Fibroblast of villous mesenchyme (primary cell): ENCODE measurements around a stretch of chr1.

- CAGE, long polyA plus RNA: no peak
Observed at GRCh38 chr1:8126908-8127600, 100.9 kb upstream of the ERRFI1 start.

- CAGE, long polyA plus RNA: no peak
Observed at GRCh38 chr1:8169781-8170611, 143.9 kb upstream of the ERRFI1 start.

DNA sequence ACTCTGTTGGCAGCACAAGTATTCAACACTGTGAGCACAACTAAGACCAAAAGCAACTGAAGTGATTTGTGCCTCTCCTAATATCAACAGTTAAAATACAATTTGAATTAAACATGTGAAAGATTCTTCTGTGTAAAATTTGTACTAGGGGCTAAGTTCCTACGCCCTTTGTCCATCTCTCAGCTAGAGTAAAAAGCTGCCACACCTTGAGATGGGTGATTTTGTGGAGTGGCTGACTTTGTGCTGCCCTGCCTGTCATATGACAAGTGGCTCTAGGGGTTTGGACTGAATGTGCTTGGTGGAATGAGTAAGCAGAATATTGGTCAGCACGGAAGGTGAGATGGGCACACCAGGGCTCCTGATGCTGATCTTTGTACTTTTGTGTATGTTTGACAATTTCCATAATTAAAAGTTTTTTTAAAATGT is 133.7 kb upstream of the SLC45A1 start:
- CAGE, long polyA plus RNA: no peak

DNA sequence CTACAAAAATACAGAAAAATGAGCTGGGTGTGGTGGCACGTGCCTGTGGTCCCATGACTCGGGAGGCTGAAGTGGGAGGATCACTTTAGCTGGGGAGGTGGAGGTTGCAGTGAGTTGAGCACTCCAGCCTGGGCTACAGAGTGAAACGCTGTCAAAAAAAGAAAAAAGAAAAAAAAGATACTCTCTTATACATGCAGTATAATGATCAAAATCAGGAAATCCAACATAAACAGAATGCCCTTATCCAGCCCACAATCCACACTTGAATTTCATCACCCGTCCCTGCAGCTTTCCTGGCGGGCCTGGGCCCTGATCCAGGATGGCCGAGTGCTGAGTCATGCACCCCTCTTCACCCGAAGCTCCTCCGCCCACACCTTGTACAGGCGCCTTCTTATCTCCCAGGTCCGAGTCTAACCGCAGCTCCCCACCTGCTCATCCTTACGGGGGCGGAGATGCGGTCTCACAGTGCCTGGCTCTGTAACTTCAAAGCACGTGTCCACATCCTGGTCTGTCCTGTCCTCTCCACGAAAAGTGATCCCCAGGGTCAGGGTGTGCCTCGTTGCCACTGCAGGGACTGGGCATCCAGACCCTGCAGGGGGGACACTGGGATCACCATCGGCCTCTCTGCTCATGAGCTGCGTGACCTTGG is 120.2 kb upstream of the SLC45A1 start:
- CAGE, long polyA plus RNA: no peak

DNA sequence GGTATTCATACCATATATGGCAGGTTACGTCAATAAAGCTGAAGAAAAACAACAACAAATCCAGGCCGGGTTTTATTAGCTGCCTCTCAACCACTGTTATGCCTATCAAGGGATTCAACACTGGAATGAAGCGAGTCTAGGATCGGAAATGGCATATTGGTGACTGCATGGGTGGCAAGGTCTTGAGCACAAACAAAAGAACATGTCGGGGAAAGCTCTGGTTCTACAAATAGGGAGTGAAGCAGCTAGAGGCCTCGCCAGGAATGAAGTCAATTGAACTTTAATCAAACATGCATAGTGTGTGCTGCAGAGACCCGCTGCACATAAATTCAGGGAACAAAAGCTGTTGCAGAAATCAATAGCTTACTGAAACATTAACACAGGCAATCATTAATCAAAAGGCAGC is 52.6 kb downstream of the SLC45A1 start:
- CAGE, long polyA plus RNA: no peak

DNA sequence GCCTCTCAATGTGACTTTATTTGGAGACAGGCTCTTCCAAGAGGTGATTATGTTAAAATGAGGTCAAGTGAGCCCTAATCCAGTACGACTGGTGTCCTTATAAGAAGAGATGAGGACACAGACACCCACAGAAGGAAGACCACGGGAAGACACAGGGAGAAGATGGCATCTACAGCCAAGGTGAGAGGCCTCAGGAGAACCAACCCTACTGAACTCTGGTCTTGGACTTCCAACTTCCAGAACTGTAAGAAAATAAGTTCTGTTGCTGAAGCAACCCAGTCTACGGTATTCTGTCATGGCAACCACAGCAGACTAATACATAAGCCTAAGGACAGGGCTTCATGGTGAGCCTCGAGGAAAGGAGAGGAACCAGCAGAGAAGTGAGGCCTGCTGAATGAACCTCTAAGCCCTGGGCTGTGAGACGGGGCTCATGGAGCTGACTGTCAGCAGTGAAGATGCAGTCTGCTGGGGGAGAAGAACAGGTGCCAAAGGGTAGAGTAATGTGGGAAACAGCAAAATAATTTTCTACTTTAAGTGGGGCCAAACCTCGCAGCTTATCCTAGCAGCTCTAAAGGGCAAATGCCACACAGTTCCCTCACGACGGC is 60.6 kb downstream of the SLC45A1 start:
- CAGE, long polyA plus RNA: no peak

DNA sequence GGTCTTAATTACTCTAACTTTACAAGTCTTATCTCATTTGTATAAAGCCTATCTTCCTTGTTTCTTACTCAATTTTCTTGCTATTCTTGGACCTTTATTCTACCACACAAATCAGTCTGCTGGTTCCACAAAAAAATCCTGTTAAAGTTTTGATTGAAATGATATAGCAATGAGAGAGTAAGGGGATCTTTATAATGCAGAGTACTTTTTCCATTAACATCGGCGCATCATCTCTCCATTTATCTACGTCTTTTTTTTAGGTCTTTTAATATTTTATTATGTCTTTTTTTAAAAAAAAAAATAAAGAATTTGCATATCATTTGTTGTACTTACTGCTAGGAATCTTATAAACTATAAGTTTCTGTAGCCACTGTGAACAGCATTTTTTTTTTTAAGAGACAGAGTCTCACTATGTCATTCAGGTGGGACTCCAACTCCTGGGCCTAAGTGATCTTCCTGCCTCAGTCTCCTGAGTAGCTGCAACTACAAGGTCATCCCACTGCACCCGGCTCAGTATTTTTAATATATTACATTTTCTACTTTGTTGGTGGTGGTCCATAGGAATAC is 81.7 kb downstream of the SLC45A1 start:
- CAGE, long polyA plus RNA: no peak

- CAGE, long polyA plus RNA: no peak
Observed at GRCh38 chr1:8817825-8818378, 462 bp upstream of the RERE start.

- CAGE, long polyA plus RNA: no peak
Observed at GRCh38 chr1:8874794-8876011, 3.3 kb downstream of the ENO1 start.

- CAGE, long polyA plus RNA: no peak
Observed at GRCh38 chr1:8977210-8977418, 31.4 kb downstream of the CA6 start.

DNA sequence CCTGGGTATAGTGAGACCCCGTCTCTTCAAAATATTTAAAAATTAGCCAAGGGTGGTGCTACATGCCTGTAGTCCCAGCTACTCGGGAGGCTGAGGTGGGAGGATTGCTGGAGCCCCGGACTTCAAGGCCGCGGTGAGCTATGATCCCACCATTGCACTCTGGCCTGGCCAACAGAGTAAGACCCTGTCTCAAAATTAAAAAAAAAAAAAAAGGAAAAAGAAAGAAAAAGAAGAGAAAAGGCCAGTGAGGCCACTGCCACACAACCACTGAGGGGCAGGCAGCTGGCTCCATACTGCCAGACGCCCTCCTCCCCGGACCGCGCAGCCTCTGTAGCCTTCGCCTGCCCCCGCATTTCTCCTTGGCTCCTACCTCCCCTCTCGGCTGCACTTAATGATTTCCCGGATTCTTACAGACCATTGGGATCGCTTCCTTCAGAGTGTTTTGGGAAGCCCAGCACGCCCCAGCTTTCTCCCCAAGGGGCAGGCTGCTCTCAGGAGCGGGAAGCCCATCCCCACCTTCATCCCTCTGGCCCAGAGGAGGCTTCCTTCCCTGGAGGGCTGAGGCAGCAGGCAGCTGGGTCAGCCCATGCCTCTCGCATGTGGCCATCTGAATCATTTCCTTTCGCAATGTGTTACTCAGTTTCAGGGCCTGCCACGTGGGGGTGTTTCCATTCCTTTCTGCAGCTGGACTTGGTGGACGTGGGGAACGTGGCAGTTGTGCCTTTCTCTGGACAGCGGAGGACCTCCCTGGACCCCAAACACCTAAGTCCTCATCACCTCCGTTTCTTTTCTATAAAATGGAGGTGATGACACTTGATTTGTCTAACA is 2.4 kb downstream of the SLC2A5 start:
- CAGE, long polyA plus RNA: no peak

DNA sequence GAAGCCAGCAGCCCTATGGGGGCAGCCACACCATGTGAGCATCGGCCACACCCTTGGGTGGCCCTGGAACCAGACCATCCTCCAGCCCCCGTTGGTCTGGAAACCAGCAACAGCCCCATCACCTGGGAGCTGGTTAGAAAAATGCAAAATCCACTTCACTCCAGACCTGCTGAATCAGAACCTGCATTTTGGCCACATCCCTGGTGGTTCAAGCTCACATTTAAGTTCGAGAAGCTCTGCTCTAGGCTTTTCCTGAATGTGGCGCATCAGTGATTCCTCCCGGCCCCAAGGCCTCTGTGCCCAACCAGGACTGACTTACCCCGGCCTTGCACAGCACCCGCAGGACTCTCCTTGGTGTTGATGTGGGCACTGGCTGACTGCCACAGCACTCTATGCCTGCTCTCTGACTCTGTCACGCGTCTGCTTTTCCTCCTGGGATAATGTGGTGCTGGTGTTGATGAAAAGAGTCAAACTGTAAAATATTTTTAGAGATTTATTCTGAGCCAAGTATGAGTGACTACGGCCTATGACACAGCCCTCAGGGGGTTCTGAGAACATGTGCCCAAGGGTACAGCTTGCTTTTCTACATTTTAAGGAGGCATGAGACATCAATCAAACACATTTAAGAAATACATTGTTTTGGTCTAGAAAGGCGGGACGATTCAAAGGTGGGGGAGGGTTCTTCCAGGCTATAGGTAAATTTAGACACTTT is 15.4 kb upstream of the SLC2A5 start:
- CAGE, long polyA plus RNA: no peak

GRCh38 chr1:9129362-9129750 is 454 bp upstream of the GPR157 start:
- CAGE, long polyA plus RNA: no peak

- CAGE, long polyA plus RNA: no peak
Observed at GRCh38 chr1:9159054-9159436, 30.1 kb upstream of the GPR157 start.

GRCh38 chr1:9233861-9234149 is 769 bp upstream of the H6PD start:
- CAGE, long polyA plus RNA: no peak

DNA sequence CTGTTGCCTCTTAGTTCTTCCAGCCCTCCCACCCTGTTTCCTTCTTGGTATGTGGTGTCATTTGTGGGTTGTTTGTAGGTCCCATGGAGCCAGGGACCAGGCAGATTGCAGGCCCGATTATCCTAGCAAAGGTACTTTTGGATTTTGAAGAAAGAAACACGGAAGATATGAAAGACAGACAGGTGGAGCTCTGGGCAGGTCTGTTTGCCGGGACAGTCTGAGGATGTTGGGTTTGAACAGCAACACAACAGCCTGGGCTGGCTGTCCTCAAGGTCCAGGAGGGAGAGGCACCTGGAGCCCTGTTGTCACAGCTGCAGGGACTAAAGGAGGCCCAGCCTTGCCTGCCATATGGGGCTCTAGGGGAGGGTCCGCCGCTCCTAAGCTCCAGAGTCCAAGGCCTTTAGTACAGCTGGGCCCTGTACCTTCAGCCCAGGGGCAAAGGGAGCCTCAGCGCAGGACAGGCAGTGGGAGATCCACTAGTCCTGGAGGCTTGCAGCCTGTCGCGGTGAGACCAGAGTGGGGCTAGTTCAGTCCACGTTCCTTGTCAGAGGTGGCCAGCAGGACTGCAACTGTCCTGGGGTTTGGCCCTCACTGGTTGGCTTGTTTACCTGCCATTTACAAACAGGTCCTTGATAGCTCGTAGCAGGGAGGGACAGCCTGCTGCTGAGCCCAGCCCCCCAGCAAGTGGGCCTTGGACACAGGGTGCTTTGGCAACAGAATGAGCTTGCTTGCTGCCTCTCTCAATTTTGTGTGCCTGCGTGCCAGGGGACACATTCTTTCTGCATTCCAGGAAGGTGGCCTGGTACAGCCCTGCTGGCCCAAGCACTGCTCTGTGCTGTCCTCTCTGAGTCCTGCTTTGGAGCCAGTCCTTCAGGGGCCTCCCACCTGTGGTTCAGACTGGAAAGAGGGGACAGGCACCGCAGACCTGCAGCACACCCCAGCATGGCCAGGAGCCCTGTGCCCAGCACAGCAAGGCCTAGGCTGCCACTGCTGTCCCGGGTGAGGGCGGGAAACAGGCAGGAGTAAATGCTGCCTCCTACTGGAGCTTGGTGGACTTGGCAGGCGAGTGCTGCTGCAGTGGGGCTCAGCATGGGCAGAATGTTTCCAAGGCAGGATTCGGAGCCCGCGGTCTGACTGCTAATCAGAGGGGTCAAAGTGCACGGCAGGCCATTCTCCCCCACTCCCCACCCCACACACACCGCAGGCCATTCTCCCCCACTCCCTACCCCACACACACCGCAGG is 15.0 kb downstream of the H6PD start:
- CAGE, long polyA plus RNA: no peak

DNA sequence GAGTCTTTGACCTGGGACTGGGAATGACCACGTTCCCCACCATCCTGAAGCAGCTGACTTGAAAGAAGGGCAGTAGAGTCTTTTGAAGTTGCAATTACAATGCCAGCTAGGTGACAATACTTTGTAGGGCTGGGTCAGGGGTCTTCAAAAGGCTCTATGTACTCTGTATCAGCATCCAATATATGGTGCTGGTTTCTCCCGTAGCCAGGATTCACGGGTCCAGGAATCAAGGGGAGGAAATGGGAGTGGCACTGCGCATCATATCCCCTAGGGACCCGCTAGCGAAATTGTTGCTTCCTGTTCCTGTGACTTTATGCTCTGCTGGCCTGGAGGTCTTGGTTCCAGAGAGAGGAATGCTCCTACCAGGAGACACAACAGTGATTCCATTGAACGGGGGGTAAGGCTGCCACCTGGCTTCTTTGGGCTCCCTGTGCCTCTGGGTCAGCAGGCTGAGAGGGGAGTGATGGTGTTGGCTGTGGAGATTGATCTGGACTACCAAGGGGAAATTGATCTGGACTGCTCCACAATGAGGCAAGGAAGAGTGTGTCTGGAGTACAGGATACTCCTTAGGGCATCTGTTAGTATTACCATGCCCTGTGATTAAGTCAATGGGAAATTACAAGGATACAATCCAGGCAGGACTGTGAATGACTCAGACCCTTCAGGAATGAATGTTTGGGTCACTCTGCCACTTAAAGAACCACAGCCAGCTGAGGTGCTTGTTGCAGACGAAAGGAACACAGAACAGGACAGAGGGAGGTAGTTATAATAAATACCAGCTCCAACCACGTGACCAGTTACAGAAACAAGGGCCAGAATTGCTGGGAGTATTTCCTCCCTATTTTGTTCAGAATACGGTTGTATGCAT is 10.2 kb downstream of the SPSB1 start:
- CAGE, long polyA plus RNA: no peak

- CAGE, long polyA plus RNA: no peak
Observed at GRCh38 chr1:9326568-9327142, 34.0 kb downstream of the SPSB1 start.

DNA sequence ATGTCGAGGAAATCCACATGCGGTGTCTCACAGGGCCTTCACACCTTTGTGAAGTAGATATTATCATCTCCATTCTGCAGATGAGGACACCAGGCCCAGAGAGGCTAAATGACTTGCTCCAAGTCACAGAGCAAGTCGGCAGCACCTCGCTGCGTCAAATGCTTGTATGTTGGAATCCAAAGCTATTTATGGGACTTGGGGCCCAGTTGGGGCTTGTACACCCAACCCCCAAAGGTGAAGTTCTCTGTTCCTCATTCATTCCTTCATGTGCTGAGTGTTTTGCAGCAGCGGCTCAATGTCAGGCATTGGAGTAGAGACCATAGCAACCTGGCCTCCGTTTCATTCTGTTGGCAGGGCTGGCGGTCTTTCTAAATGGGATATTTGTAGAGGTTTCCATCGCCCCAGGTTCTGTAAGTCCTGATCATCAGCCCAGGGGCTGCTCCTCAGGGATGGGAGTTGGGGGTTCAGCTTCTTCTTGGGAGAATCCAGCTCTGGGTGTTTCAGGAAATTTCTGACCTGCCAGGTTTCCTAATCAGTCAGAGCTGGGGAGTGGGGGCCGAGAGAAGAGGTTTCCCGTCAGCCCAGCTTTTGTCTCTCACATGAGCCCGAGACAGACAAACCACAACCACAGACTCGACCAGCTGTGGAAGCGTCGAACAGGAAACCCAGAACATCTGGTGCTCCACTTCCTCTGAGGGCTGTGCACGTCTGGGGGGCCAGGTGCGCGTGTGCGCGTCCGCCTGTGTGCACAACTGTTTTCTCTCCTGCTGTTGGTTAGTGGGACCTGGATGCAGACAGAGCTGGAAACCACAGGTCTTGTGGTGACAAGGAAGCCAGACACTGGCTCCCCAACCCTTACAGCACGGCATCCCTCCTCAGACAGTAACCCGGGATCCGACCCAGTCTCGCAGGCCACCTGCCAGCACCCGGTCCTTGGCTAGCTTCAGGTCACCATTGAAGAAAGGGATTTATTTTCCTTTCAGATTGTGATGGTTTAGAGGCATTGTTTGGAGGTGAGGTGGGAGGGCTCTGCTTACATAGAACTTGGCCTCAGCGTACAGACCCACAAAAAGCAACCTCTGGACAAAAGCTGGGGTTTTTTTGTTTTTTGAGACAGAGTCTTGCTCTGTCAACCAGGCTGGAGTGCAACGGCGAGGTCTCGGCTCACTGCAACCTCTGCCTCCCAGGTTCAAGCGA is 113.0 kb upstream of the SLC25A33 start:
- CAGE, long polyA plus RNA: no peak

GRCh38 chr1:9435814-9436579 is 103.3 kb upstream of the SLC25A33 start:
- CAGE, long polyA plus RNA: no peak